ENCODE data around the gene CHD1.

DNA sequence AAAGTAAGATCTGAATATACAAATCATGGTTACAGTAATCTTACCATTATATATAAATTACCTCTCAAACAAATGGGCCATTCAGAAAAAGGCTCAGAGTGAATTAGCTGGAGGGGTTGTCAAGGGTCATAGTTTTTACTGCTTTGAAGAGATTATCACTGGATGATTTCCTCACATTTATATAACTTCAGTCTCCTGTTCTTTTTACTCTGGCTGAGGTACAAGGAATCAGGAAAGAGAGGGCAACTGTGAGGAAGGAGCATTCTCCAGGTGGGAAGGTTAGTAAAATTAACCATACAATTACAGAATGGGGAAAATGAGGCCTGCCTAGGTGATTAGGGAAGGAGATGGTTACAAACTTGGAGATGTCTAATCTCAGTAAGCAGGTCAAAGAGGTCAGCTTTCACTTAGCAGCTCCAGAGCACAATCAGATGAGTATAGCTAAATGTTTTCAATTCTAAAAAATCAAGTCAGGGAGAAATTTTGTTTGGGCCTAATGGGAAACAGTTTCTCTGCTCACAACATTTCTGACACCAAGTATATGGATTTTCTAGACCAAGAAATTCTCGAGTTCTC lies 148.8 kb upstream of the ELL2 start:
- RAMPAGE, long total RNA = no peak
- RRBS = no CpG with 5 or more reads among the region's 1 CpG

DNA sequence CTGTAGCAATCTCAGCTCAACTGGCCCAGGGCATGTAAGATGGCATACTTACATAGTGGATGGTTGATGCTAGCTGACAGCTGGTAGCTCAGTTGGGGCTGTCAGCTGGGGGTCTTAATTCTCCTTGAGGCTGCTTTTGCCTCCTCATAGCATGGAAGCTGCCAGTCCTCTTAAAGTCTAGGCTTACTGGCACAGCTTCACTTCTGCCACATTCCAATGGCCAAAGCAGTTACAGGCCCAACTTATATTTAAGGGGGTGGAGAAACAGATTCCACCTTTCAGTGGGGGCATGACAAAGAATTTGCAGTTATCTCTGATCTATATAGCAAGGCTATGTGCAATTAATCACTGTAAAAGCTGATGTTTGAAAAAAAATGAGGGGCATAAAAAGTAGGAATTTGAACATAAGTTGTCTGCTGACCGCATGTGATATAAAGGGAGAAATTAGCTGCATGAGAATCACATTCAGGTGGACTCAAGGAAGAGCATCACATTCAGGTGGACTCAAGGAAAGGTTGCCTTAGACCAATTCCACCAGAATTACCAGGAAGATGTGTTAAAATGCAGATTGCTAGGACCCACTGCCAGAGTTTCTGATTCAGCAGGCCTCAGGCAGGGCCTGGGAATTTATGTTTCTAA lies 184.3 kb upstream of the ELL2 start:
- RAMPAGE, long total RNA = no peak
- RRBS = no CpG with 5 or more reads among the region's 1 CpG

- RAMPAGE, long total RNA = no peak
- RRBS = no CpG with 5 or more reads among the region's 3 CpGs
These were observed 197.4 kb downstream of the PCSK1 start for GRCh38 chr5:96235780-96235993.

- RAMPAGE, long total RNA = no peak
- RRBS = no CpG with 5 or more reads among the region's 1 CpG
These were observed 189.9 kb downstream of the PCSK1 start for GRCh38 chr5:96243140-96243570.

DNA sequence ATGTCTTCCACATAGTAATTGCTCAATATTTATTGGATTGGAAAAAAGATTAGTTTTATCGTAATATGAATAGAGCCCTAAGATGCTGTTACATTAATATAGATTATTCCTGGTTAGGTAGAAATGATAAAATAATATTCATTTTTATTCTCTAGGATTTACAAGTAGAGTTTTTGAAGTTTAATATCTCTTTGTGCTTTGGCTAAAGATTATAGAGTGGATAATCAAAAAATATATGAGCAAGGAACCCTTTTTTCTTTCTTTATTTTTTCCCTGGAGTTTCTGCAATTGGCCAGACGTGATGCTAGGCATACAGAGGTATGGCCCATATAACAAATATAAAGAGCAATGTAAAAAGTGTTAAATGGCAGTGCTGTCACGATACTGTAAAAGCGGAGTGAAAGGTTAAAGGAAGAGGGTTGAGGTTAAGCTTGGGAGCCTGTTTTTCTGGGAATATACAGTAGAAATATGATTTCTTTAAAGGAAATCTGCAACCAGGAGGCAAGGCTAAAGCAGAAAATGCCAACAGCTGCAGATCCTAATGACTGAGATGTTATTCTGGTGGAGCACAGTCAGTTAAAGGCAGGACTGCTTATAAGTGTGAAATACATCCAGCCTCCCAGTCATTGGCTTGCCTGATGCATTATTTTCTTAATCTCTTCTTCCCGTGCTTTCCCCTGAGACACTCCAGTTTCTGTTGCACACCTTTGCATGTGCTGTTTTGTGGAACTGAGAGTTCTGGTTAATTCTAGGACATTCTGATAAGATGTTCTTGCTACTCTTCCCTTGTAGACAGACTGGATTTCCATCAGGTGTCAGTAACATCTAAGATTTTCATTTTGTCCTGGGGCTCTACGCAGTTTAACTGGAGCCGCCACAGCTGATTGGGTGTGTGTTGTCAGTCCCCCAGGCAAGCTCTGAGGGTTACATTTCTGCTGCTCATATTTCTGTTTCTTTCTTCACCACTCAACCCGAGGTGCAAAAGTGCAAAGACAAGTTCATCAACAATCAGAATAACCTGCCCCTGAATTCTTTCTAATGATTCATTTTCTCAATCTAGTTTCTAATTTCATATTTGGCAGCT lies 44.2 kb downstream of the CAST start:
- RAMPAGE, long total RNA = no peak
- RRBS = no CpG with 5 or more reads among the region's 8 CpGs

DNA sequence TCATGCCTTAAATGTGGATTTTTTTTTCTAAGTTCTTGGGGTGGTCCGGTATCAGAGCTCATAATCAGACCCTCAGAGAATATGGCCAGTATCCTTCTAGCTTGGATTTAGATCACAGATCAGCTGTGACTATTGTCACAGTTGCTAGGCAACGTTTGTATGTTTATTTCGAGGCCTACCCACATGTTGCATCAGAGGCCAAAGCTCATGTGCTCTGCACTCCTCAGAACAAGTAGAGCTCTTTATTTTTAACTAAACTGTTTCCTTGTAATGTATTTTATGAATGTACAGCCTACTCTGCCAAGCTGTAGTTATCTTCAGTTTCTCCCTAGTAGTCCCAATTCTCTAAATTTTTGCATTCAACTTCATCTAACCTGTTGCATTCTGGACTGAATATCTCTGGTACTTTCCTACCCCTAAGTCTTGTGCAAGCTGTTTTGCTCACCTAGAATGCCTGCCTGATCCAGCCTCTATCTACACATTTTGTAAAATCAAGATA lies 52.8 kb downstream of the CAST start:
- RAMPAGE, long total RNA = no peak
- RRBS = no CpG with 5 or more reads among the region's 3 CpGs

GRCh38 chr5:96744263-96745009 lies 63.3 kb downstream of the ERAP1 start:
- RAMPAGE, long total RNA = no peak
- RRBS = no CpG with 5 or more reads among the region's 7 CpGs

- RAMPAGE, long total RNA = no peak
- RRBS = no CpG with 5 or more reads among the region's 10 CpGs
These were observed 8.9 kb upstream of the ERAP1 start for GRCh38 chr5:96816210-96817444.

- RAMPAGE, long total RNA = no peak
- RRBS = no CpG with 5 or more reads among the region's 7 CpGs
These were observed 3.7 kb downstream of the ERAP2 start for GRCh38 chr5:96879554-96880830.

- RAMPAGE, long total RNA = no peak
- RRBS = no CpG with 5 or more reads among the region's 8 CpGs
These were observed 4.3 kb downstream of the RIOK2 start for GRCh38 chr5:97178678-97179259.

DNA sequence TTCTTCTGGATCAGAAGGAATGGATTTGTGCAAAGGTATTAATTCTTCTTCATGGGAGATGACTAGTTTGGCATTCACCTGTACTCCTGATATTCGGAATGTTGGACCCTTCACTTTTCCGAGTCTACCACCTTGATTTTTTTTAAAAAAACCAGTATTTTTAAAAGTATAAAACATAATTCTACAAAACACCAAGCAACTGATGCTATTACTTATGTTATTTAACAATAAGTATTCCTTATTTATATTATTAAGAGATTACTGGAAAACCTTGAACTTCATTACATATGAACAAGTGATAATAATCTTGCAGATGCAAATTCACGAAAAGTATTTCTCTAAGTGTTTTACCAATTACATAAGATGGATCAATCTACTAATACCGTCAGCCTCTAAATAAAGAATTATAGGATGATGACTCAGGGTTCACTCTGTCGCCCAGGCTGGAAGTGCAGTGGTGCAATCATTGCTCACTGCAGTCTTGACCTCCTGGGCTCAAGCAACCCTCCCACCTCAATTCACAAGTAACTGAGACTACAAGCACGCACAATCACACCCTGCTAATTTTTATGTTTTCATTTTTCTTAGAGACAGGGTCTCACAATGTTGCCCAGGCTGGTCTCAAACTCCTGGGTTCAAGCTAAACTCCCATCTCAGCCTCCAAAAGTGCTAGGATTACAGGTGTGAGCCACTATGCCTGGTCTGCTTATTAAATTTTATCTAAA lies 56.2 kb downstream of the CHD1 start:
- RAMPAGE, long total RNA = no peak
- RRBS = no CpG with 5 or more reads among the region's 6 CpGs

GRCh38 chr5:98881051-98881549 lies 47.7 kb downstream of the CHD1 start:
- RAMPAGE, long total RNA = no peak

DNA sequence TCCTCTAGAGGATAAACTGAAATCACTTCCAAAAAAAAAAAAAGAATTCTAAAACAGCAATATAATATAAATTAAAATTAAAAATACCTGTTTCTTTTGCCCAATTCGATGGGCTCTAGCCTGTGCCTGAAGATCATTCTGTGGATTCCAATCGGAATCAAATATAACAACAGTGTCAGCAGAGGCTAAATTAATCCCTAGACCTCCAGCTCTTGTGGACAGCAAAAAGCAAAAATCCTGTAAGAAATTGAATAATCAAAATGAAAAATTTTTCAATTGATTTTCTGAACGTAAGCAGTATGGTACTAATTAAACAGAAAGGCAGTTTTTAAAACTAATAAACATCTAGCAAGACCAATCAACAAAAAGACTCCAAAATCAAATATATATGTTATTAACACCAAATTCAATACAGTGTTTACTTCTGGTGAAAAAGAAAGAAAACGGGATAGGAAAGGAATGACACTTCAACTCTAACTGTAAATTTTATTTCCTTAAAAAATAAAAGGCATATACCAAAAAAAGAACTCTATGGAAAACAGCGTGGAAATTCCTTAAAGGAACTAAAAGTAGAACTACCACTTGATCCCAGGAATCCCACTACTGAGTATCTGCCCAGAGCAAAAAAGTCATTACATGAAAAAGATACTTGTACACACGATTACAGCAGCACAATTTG lies 45.7 kb downstream of the CHD1 start:
- RAMPAGE, long total RNA = no peak
- RRBS = no CpG with 5 or more reads among the region's 6 CpGs

GRCh38 chr5:98927685-98928587 lies 871 bp downstream of the CHD1 start:
- RAMPAGE, long total RNA = no peak
- RRBS = 1% methylated on average over 37 of the region's 78 CpGs

DNA sequence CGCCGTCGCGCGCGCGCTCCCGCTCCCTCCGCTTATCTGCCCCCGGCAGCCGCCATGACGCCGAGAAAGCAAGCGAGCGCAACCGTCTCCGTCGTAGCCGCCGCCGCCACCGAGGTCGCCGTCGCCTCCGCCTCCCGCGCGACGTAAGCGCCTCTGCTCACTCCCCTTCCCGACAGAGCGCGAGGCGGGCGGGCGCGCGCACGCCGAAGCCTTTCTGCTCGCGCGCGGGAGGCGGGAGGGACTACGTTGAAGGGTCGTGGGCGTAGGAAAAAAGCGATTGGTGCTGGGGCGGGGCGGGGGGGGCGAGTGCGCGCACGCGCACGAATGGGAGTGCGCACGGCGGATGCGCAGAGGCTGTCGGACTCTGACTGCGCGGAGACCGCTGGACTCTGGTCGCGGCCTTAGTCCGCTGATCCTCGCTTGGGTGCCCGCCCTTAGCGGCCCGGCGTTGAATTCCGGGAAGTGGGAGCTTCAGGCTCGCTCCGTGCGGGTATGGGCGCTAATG lies at the start of gene CHD1:
Gene CHD1, minus strand, starts transcription at position 186 of the 505 bp plus-strand sequence.
- RAMPAGE, long total RNA = no peak
- RRBS = 4% methylated on average over 4 of the region's 79 CpGs

DNA sequence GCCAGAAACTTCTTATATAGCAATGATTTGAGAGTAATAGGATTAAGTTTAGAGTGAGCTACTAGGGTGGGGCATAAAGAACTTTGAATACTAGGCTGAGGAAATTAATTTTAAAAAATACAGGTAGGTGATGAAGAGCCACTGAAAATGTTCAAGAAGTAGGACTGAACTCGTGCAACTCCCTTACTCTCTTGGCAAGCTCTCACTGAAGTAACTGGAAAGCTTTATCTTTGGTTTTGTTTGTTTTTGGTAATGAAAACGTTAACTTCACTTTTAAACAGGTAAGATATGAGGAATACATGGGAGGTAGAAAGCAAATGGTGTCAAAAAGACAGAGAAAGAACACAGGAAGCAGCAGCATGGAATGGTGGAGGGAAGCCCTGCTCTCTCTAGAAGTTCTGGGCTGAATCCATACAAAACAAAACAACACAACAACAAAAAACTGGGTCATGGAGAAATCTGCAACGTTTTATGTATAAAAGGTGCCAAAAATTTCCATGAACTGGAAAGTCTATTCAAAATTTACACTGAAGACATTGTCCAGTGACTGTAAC lies 91.1 kb upstream of the CHD1 start:
- RAMPAGE, long total RNA = no peak
- RRBS = no CpG with 5 or more reads among the region's 3 CpGs

DNA sequence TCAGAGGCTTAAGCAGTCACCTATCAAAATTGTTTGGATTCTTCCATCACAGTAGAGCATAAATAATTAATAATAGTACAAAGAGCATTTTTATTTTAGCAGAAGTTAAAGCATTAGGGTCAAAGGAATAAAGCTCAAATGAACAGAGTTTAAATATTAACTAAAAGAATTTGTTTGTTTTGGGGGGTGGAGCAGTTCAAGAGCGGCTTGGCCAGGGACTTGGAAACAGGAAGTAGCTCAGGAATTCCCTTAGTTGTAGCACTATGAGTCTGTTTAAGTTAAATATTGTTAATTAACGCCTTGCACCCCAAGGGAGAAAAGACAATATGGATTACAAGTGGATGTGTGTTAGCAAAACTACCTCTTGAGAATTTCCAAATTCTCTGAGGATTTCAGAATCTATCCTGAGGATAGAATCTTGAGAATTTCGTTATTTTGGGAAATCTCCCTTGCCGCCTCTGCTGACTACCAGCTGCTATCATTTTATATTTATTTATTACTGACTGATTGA lies 96.5 kb upstream of the CHD1 start:
- RAMPAGE, long total RNA = no peak
- RRBS = no CpG with 5 or more reads among the region's 4 CpGs

- RAMPAGE, long total RNA = no peak
- RRBS = no CpG with 5 or more reads among the region's 7 CpGs
These were observed 484.5 kb upstream of the FAM174A start for GRCh38 chr5:100050654-100051034.

GRCh38 chr5:100536029-100536392 lies 837 bp downstream of the FAM174A start:
- RAMPAGE, long total RNA = no peak
- RRBS = no CpG with 5 or more reads among the region's 1 CpG

DNA sequence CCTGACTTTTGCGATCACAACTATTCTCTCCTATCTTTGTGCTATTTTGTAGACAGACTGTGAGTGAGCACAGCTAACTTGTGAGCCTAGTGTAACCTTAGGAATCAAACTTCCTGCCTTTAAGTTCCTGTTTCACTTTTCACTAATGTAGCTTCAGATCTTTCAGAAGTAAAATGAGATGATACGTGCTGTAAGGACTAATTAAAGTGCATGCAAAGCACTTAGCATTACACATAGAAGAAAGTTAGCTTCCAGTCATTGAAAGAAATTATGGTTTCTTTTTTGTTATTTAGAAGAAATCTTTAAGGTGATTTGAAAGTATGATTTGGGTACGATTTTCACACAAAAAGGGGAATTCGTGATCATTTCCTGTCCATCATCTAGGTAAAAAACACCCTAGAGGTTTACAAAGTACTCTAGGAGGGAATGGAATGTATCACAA lies 122.7 kb downstream of the ST8SIA4 start:
- RAMPAGE, long total RNA = no peak
- RRBS = no CpG with 5 or more reads among the region's 4 CpGs

Measured in kidney epithelial cell (primary cell).